ENCODE data around the gene EPB41L3.

GRCh38 chr18:3233868-3234140 is 13.8 kb upstream of the MYL12A start:
- RRBS, result no CpG with 5 or more reads among the region's 1 CpG

DNA sequence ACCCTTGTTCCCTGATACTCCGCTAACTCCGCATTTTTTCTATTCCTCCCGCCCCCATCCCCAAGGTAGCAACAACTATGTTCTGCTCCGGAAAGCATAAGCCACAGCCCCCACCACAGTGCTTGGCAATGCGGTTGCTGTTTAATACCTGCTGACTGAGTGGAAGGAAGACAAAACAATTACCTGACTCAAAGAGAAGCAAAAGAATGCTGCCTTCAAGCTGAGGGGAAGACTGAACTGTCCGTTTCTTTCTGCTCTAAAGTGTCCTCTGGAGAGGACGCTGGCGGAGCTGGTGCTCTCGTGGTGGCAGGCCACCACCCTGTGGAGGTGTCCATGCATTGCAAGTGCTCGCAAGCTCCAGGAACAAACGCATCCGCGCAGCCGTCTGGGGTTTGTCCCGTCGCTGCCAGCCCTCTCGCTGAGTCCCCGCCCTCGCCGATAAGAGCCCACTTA is 1.7 kb upstream of the MYL12A start:
- RRBS, result no CpG with 5 or more reads among the region's 20 CpGs

DNA sequence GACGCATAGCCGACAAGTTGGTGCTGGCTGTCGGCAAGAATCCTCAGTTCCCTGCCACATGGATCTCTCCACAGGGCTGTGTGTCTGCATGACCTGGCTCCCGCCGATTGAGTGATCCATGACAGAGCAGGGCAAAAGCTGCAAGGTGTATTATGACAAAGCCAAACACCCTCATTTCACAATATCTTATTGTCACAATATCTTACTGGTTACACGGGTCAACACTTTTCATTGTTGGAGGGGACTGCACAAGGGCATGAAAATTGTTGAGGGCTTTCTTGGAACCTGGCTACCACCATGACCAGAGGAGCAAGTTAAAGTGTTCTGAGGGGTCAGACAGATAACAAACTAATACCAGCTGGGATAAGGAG is 4.3 kb downstream of the MYL12B start:
- RRBS, result no CpG with 5 or more reads among the region's 6 CpGs

DNA sequence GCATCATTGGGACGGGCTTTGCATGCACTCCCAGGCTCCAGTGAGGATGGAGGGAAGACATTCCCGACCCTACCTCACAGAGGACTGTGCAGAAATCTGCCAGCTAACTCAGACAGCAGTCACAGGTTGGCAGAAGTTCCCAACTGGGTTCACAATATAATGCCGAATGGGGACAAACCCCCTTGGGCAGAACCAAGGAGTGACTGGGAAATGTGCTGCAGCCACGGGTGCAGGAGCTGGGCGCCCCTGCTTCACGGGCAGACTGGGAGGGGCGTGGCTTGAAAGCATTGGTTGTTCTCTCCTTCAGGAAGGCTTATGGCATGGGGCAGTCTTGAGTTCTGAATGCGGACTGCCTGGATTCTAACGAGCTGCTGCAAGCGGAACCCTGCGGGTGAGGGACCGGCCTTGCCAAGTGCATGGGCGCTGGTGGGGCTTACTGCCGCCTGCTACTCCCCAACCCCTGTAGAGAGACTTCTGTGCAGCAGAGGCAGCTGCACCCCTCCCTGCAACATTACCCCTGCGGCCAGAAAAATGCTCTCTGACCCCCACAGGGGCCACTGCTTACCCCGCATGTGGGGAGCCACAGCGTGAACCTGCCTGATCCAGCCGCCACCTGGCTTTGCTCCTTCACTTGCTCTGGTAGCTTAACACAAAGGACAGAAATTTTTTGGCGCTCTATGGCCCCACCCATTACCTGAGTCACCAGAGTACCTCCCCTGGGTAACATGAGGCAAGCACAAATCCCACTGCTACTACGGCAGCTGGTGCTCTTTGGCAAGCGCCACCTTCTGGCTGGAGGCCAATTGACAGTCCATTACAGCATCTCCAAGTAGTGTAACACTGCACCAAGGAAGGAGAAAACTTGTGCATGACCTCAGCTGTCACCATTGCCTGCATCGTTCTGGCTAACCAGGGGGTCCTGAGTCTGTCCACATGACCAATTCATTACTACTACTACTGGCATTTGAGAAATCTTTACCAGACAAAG is 35.2 kb downstream of the MYL12B start:
- RRBS, result no CpG with 5 or more reads among the region's 22 CpGs

DNA sequence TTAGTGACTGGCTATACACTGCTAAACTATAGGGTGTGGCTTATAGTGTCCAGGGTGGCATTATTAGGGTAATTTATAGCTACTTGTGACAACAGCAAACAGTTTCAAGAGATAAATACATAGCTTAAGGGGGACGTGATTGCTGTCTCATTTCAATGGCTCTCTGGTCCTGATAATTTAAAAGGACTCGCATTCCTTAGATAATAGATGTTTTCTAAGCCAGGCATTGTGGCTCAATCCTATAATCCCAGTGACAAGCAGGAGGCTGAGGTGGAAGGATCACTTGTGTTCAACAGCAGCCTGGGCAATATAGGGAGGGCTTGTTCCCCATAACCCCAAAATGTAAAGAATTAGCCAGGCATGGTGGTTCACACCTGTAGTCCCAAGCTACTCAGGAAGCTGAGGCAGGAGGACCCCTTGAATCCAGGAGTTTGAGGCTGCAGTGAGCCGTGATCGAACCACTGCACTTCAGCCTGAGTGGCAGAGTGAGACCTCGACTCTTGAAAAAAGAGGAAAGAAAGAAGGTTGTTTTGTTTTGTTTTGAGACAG is 66.4 kb upstream of the TGIF1 start:
- RRBS, result no CpG with 5 or more reads among the region's 5 CpGs

DNA sequence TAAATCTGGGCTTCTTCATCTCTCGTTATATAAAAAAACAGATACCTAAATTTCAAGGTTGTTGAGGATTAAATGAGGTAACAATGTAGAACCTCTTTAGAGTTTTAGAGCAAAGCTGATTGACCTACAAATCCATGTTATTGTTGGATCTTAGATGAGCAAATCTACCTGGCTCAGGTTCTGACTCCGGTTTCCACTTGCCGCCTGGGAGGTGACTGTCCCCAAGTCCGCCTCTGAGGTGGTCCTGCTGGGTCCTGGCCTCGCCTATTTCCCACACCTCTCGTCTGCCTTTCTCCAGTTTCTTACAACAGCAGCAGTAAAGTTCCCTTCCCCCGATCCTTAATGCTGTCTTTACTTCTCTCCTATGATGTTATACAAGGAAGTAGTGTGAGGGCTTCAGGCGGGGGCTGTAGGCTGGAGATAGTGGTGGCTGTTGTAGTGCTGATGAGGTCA is 18.7 kb downstream of the TGIF1 start:
- RRBS, result no CpG with 5 or more reads among the region's 8 CpGs

DNA sequence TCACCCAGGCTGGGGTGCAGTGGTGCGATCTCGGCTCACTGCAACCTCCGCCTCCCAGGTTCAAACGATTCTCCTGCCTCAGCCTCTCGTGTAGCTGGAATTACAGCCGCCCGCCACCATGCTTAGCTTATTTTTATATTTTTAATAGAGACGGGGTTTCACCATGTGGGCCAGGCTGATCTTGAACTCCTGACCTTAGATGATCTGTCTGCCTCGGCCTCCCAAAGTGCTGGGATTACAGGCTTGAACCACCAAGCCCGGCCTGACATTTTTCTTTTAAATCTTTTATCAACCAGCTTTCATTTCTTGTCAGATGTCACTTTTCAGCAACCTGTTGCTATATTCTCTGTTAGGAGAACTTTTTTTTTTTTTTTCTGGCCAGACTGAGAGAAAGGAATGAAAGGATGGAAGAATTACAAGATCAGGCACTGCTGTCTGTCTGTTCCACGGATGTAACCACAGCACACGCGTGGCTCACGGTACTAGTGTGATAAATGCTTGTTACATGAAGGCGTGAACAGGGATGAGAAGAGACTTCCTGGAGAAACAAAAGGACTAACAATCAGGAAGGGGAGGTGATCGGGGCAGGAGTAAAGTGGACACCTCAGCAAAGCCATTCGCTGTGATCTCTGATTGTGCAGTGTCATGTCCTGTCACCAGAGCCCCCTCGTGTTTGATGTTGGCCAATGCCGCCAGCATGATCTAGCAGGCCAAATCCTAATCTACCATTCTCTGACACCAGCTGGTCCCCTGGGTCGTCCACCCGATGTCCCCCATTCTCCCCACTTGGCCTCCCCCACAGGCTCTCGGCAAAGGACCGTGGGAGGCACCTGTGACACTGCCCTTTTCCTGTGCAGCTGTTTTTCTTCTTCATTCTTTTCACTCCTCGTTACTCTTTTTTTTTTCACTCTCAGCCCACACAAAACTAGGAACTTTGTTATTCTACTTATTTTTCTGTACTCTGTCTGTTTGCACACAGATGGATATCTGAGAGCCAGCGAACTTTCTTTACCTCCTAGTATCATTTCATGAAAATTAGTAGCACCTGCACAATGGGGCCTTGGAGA is 146.6 kb downstream of the TGIF1 start:
- RRBS, result no CpG with 5 or more reads among the region's 25 CpGs

DNA sequence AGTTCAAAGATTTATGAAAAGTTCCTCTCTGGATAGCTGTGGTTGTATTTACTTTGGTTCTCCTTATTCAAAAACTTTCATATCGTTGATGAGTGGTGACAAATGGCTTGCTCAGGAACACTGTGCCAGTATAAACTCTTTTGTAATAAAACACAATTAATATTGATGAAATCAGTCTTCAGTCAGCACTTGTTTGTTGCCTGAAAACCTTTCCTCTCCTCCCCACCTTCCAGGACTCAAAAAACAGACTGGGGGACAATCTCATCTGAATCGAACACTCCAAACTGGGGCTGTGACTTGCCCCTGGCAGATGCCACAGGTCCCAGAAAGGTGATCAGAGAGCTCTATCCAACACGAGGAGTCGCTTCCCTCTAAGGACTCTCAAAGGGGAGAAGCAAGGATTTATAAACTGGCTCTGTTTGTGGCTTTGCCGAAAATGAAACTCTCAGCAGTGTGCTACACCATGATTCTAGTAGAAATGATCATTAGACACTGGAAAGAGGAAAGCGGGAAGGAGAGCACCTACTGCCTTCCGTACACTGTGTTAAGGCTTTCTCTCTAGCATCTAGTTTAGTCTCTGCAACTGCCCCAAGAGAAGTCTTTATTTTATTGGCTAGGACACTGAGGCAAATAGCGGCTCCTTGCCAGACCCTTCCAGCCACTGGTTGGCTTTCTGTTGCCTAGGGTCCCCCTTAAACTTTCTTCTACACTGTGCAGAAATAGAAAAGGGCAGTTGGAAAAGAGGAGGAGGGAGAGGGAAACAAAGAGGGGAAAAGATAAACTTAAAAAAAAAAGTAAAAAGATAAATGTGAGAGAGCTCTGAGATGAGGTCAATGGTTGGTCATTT is 199.3 kb downstream of the TGIF1 start:
- RRBS, result no CpG with 5 or more reads among the region's 8 CpGs

DNA sequence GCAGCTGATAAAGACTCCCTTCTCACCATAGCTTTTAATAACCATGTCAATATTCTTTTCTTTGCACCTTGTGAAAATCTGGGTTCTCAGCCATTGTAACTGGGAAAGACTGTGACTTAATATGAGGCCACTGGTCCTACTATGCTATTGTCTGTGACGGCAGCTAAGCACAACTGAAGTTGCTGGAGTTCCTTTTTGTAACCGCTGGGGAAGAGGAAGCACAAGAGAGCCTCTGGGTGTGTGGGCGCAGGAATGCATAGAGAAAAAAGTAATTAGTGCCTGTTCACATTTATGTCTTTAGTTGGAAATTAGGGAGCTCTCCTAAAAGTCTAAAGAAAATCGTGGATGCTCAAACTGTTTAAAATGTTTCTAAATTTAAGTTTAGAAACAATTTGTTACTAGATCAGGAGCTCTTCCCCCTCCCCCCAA is 214.9 kb downstream of the TGIF1 start:
- RRBS, result no CpG with 5 or more reads among the region's 4 CpGs

GRCh38 chr18:3722202-3723038 is 272.4 kb downstream of the TGIF1 start:
- RRBS, result no CpG with 5 or more reads among the region's 8 CpGs

- RRBS, result no CpG with 5 or more reads among the region's 3 CpGs
These were observed 366.8 kb downstream of the TGIF1 start for GRCh38 chr18:3816559-3817398.

DNA sequence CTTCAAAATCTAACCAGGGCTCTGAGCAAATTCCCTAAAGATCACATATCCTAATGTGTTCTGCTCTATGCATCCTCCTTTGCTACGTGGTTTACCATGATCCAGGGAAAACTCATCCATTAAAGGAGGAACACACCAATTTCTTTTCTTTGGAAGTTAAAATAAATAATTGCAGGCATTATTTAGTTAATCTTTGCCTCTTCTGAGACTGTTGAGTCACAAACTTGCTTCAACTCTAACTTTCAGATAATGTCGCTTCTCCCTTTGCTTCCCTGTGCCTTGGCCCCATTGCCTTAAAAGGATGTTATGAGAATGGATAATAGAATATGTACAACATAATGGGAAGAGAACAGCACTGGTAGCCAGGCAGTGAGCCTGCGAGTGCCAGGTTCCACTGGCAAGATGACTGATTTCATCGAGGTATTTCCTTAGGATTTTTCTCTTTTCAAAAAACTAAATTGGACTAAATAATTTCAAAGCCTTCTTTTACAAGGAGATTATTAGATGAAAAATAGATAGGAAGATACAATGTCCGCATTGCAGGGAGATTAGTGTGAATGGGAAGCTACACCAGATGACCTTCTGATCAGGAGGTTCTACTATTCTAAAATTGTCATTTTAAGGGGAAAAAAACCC is 420.9 kb downstream of the TGIF1 start:
- RRBS, result no CpG with 5 or more reads among the region's 5 CpGs

GRCh38 chr18:3874558-3875112 is 424.7 kb downstream of the TGIF1 start:
- RRBS, result no CpG with 5 or more reads among the region's 5 CpGs

DNA sequence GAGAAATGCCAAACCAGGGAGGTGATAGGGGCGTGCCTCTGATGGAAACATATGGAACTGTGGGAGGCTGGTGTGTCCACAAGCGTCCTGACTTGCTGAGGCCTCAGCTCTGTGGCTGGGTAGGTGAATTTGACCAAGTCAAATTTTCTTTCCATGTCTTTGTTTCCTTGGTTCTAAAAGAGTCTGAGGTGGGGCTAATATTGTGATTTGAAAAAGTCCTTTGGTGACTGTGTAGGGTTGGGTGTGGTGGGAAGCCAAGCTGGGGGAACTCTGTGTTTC is 462.6 kb downstream of the TGIF1 start:
- RRBS, result no CpG with 5 or more reads among the region's 2 CpGs

- RRBS, result no CpG with 5 or more reads among the region's 5 CpGs
These were observed 190.7 kb downstream of the DLGAP1 start for GRCh38 chr18:4264205-4264936.

- RRBS, result 2% methylated on average over 29 of the region's 122 CpGs
These were observed 595 bp downstream of the ZBTB14 start for GRCh38 chr18:5294674-5295587.

DNA sequence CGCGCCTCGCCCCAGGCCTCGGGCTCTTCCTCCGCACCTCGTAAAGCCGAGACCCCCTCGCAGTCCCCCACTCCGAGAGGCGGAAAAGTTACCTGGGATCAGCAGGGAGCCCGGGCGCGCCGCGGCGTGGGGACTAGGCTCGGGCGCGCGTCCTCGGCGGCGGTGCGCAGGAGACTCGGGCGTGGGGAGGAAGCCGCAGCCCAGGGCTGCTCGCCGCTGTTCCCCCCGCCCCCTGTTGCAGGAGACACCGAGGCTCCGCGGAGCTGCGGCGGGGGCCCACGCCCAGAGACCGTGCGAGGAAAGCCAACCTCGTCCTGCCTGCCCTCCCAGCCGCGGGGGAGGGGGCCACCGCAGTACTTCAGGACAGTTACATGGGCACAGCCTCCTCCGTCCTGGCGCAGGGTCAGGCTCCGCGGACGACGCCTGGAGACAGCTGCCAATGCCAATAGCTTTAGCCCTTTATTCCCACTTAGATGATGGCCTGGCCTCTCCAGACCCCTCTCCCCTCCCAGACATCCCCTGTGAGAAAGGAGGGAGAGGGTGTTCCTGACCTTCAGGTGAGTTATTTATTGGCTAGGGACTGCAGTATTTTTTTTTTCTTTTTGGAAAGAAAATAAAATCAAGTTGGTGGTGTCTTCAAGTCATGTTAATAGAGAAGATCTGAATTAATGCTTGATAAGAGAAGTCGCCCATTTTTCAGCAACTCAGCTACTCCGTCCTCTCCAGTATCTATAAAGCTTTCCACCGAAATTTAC is at the start of gene EPB41L3:
Gene EPB41L3 (minus strand): TSS at position 177 of the 755 bp plus-strand sequence.
- RRBS, result no CpG with 5 or more reads among the region's 51 CpGs

- RRBS, result no CpG with 5 or more reads among the region's 6 CpGs
These were observed 83.9 kb upstream of the EPB41L3 start for GRCh38 chr18:5627679-5628101.

GRCh38 chr18:5630130-5630922 is 86.5 kb upstream of the EPB41L3 start:
- RRBS, result 1% methylated on average over 20 of the region's 67 CpGs

- RRBS, result no CpG with 5 or more reads among the region's 4 CpGs
These were observed 11.7 kb downstream of the ARHGAP28 start for GRCh38 chr18:6741026-6741845.

Data from amniotic epithelial cell (primary cell).